Melanocyte of skin (primary cell): ENCODE results near the genes SERP1, MINDY4B, GPR87 and SUCNR1.

- CAGE, long polyA plus RNA, 2 experiments: no peak in any of the 2 experiments
Measured at GRCh38 chr3:150375900-150376687, 32.0 kb upstream of the TSC22D2 start.

DNA sequence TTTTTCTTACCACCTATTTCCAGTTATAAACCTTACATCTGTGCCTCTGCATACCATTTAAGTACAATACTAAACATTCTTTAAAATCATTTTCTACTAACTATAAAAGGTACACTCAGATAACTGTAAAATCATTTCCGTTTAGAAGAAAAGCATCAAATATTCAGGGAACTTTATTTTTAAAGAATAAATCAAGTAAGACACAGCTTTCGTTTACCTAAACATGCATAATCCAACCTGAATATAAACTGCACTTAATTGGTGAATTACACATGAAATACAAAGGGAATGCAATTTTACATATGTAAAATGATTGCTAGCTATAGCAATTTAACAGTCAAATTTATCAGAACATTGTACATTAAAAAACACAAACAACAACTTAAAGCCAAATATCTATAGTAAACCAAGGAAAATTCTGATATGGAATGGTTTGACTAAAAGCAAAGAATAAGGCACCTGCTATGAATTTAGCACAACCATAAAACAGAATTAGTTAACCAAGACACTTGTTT, 3.9 kb downstream of the SERP1 start:
- CAGE, long polyA plus RNA, 2 experiments: no peak in any of the 2 experiments

GRCh38 chr3:150545935-150546576, at the start of gene SERP1:
TSS of gene SERP1 (minus strand) at chr3:150546496.
- CAGE, long polyA plus RNA, 2 experiments: no peak in any of the 2 experiments

- CAGE, long polyA plus RNA, 2 experiments: no peak in any of the 2 experiments
Measured at GRCh38 chr3:150699135-150699727, 4.5 kb downstream of the ERICH6 start.

DNA sequence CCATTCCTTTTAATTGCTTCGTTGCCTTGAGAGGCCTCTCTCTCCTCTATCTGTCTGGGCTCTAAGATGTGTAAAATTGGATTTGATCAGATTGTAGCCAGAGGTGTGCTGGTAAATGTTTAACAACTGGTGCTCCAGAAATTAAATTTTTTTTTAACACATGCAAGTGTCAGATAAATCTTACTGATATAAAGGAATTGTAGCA, 25.1 kb upstream of the ERICH6 start:
- CAGE, long polyA plus RNA, 2 experiments: no peak in any of the 2 experiments

GRCh38 chr3:150737114-150737906, 25.7 kb downstream of the SIAH2 start:
- CAGE, long polyA plus RNA, 2 experiments: no peak in any of the 2 experiments

DNA sequence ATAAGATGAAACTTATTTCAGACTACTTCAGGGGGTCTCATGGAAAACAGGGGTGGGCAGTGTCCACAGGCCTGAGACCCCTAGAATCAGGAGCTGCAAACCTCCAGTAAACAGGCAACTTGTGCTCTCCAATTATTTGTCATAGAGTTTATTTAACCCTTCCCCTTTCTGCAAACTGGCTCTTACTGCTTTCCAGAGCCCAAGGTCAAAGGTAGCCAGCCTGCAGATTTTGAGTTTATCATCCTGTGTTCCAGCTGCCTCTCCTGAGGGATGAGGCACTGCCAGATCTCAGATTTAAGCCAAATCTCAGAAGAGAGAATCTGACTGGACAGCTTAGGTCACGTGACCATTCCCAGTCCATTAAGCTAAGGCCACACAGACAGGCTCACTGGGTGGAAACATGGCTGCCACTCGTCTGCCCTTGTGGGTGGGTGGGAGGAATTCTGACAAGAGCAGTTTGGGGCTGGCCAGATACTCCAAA, 8.6 kb upstream of the SIAH2 start:
- CAGE, long polyA plus RNA, 2 experiments: no peak in any of the 2 experiments

GRCh38 chr3:150773753-150774081, 10.7 kb upstream of the SIAH2 start:
- CAGE, long polyA plus RNA, 2 experiments: no peak in any of the 2 experiments

GRCh38 chr3:150905223-150905597, at the start of gene MINDY4B:
TSS of gene MINDY4B (minus strand) at chr3:150905439.
- CAGE, long polyA plus RNA, 2 experiments: no peak in any of the 2 experiments

DNA sequence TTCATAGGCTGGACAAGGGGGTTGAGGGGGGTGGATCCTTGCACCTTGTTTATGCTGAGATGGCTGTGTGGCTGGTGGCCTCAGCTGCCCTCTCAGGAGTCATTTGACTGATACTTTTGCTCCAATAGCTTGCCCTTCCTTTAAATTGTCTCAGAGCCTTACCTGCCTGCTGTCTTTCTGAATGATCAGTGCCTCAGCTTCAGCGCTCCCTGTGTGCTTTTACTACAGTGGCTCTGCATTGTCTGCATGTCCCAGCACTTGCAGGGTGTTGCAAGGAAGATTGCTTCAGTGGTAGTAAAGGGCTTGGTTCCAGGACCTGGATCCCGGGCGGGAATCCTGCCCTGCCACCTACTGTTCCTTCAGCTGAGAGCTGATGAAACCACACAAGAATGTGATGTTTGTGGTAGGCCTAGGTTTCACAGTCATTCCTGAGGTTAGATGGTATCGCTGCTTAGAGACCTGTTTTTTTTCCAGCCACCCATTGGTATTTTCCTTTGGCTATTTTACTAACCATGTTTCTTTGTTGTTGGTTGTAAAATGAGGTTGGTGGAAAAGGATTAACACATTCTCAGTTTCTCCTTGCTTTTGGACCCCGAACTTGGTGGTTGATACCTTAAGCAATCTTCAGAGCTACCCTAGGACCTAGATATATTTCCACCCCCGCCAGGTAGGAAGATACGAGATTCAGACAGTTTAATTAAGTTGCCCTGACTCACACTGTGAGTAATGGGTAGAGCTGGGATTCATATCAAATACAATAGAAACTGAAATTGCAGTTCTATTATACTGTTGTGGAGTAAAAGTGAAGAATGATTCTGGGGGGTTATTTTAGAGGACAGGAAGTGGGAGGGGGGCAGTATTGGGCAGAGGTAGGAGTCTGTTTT, 11.5 kb downstream of the GPR87 start:
- CAGE, long polyA plus RNA, 2 experiments: no peak in any of the 2 experiments

DNA sequence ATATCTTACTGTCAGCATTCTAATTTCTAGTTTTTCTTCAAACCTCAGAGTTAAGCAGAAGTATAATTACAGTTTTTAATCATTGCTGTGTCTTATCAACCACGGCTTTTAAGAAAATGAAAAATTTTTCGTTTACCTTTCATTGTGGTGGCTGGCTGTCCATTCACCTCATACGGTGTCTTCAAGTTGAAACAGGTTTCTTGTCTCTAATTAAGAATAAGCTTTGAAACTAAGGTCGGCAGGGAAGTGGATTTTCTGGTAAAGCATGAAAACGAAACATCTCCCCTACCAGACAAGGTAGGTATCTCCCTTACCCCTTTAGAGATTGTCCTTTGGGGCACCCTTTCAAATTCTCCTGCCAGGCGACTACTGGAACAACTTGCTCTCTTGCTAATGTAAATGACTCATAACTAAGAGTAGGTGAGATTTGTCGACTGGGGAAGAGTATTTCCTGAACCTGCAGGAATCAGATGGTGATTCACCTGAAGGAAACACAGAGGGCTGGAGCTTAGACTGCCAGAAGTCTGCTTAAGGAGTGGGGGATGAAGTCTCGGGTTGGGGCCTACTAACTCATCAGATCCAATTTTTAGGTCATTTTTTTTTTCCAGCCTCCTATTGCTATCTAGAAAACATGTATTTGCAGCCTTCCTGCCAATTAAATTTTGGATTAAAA, at the start of gene GPR87:
TSS of gene GPR87 (minus strand) at position 371 of the 673 bp plus-strand sequence.
- CAGE, long polyA plus RNA, 2 experiments: no peak in any of the 2 experiments

GRCh38 chr3:151873302-151873972, at the start of gene SUCNR1:
TSS of gene SUCNR1 (plus strand) at chr3:151873643.
- CAGE, long polyA plus RNA, 2 experiments: no peak in any of the 2 experiments

- CAGE, long polyA plus RNA, 2 experiments: no peak in any of the 2 experiments
Measured at GRCh38 chr3:152197260-152197809, 71.4 kb upstream of the MBNL1 start.

DNA sequence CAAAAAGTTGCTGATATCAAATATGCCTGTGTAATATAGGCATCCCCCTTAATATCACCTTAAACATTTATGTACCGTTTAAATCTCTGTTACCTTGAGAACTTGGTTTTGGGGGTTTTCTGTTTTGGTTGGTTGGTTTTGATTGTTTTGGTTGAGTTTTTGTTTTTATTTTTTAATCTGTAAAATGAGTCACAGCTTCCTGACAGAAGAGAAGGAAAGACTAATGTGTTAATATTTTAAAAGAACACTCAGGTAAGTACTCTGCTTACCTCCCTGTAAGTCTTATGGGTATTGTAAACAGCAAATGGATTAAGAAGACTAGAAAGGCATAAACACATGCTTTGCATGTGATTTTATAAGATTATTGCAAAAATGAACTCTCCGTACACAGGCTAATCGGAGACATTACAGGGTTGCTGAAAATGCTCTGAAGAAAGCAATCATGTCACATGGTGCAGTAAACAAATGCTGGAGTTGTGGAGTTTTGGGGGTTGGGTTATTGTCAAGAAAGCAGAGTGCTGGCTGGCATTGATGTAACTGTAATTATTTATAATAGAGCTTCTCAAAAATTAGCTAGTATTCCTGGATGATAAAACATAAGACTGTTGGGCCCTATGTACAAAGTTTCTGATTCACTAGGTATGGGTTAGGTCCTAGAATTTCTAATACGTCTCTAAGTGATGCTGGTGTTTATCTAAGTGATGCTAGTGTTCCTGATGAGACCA, 69.4 kb upstream of the MBNL1 start:
- CAGE, long polyA plus RNA, 2 experiments: no peak in any of the 2 experiments

DNA sequence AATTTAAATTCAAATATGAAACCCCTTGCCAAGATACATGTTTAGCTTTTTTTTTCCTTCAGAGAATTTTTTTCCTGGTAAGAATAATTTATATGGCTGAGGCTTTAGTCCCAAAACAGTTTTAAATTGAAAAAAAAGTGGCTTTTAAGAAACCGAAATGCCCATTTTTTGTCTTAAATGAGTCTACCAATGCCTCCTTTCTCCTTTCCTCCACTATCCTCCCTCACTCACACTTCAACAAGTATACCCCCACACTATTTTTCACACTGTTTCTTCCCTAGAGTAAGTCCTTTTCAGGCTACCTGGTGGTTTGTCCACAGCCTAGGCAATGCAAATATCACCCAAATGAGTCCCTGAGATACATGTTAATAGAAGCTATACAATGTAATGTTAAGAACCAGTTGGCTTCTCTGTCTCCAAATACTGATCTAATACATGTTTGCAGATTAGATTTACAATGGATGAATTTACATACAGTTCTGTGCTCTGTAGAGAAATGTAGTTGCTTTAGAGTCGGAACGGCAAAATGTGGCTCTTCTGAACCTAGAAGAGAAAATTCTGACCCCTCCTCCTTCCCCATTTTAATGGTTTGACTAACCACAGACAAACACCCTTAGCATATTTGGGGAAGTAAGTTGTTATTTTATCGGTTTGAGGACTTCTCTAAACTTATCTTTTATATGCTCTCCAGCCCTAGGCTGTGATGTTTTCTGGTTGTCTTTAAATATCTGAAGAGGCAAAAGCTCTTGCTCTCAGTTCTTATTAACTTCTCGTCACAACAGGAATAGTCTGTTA, 63.6 kb upstream of the MBNL1 start:
- CAGE, long polyA plus RNA, 2 experiments: no peak in any of the 2 experiments

- CAGE, long polyA plus RNA, 2 experiments: no peak in any of the 2 experiments
Measured at GRCh38 chr3:152269416-152269771, 665 bp downstream of the MBNL1 start.

DNA sequence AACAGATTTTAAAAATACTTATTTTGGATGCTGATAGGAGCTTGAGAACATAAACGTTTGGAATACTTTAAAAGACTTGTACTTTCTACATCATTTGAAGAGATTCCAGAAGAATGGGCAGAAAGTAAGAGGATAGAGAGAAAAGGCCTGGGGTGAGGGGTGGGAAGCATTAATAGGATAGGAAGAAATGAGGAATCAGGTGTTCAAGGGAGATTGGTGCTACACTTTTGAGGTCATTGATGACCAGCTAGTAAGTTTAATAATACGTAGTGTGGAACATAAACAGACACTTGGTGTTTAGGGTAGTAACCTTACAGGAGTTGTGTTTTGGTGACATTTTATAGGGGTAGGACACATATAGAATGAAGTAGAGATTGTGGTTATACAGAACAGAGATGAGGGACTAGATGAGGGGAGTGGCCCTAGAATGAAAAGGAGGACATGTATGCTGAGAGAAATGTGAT, 7.8 kb downstream of the MBNL1 start:
- CAGE, long polyA plus RNA, 2 experiments: no peak in any of the 2 experiments

- CAGE, long polyA plus RNA, 2 experiments: no peak in any of the 2 experiments
Measured at GRCh38 chr3:152393708-152395120, 125.5 kb downstream of the MBNL1 start.

DNA sequence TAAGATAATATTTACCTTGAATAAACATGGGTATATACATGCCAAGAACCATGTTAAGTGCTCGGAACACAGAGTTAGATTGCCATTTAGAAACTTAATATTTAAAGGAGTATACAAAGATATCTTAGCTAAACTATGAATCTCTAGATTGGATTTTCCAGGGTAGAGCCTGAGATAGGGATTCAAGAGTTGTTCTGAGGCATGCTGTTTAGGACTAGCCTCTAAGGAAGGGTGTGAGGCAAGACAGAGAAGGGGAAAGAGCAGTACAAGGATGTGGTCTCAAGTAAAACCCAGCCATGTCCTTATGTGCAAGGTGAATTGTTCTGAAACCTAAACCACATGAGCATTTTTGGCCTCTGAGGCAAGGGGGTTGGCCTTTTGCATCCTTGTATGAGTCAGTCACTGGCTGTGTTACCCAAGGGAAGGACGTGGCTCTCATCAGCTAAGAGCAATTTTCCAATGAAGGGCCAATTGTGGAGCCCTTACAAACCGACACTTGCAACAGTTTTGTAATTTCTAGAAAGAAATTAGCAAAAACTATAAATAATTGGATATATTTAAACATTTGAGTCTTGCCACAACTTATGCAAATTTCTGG, 98.0 kb upstream of the P2RY1 start:
- CAGE, long polyA plus RNA, 2 experiments: no peak in any of the 2 experiments

GRCh38 chr3:152836952-152837193, 1.9 kb downstream of the P2RY1 start:
- CAGE, long polyA plus RNA, 2 experiments: no peak in any of the 2 experiments